ENCODE measurements around a stretch of chr17.

DNA sequence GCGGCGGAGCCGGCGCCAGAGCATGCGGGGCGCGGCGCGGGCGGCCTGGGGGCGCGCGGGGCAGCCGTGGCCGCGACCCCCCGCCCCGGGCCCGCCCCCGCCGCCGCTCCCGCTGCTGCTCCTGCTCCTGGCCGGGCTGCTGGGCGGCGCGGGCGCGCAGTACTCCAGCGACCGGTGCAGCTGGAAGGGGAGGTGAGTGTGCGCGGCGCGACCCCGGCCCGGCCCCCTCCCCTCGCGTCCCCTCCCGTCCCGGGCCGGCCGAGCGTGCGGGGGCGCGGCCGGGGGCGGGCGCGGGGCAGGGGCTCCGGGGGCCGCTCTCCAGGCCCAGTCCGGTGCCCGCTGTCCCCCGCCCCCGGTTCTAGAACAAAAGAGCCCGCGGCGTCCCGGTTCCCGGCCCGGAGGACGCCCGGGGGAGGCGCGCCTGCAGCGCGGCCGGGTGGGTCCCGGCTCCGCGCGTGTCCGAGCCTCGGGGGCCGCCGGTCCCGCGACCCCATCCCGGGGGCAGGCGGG lies 440 bp downstream of the METRNL start:
- PRO-cap = no peak
- RAMPAGE, long total RNA, 5 experiments = no peak in any of the 5 experiments
- RRBS = 2% methylated on average over 36 of the region's 82 CpGs

DNA sequence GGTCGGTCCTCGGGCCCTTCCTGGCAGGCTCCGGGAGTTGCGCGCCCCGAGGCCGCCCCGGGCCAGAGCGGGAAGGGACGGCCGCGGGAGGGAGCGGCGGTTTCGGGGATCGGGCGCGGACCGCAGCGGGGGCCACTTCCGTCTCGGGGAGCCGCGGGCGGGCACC lies 778 bp downstream of the METRNL start:
- PRO-cap = no peak
- RAMPAGE, long total RNA, 5 experiments = no peak in any of the 5 experiments
- RRBS = 1% methylated on average over 13 of the region's 25 CpGs

- PRO-cap = no peak
- RAMPAGE, long total RNA, 5 experiments = no peak in any of the 5 experiments
- RRBS = no CpG with 5 or more reads among the region's 21 CpGs
These were observed 28.5 kb downstream of the METRNL start for GRCh38 chr17:83107737-83108537.

- PRO-cap = no peak
- RAMPAGE, long total RNA, 5 experiments = no peak in any of the 5 experiments
- RRBS = no CpG with 5 or more reads among the region's 3 CpGs
These were observed 69.4 kb downstream of the METRNL start for GRCh38 chr17:83148936-83149135.

All from stomach (tissue), 7 donors.